Melanocyte of skin (primary cell): ENCODE measurements around the genes TUFT1, TDRKH and S100A8.

DNA sequence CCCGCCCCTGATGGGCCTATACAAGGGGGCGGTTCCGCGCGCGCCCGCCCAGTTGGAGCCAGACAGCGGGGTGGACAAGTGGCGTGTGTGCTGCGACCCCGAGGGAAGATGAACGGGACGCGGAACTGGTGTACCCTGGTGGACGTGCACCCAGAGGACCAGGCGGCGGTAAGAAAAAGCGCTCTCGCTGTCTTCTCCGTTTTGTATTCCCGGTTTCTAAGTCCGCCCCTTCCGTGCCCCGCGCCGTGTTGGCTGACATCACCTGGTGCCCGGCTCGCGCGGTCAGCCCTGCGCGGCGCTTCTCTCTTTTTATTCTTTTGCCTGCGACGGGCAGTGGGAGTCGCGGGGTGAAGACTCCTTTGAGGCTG, at the start of gene TUFT1:
TUFT1 (plus strand) TSS at position 51 of the 368 bp plus-strand sequence.
- CAGE, long polyA plus RNA, 2 experiments, result no peak in any of the 2 experiments

- CAGE, long polyA plus RNA, 2 experiments, result no peak in any of the 2 experiments
These were observed 28.7 kb downstream of the TUFT1 start for GRCh38 chr1:151568784-151569168.

DNA sequence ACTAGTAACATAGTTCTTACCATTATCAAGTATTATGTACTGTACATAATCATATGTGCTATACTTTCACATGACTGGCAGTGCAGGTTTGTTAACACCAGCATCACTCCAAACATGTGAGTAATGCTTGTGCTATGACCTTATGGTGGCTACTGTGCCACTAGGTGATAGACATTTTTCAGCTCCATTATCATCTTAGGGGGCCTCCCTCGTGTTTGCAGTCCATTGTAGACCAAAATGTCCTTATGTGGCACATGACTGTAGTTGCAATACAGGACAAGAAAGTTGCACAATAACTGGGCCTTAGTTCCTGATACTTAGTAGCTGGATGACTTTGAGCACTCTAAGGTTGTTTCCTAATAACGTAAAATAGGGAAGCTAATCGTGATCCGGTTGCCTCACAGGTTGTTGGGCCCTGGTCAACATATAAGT, 595 bp upstream of the SNX27 start:
- CAGE, long polyA plus RNA, 2 experiments, result no peak in any of the 2 experiments

DNA sequence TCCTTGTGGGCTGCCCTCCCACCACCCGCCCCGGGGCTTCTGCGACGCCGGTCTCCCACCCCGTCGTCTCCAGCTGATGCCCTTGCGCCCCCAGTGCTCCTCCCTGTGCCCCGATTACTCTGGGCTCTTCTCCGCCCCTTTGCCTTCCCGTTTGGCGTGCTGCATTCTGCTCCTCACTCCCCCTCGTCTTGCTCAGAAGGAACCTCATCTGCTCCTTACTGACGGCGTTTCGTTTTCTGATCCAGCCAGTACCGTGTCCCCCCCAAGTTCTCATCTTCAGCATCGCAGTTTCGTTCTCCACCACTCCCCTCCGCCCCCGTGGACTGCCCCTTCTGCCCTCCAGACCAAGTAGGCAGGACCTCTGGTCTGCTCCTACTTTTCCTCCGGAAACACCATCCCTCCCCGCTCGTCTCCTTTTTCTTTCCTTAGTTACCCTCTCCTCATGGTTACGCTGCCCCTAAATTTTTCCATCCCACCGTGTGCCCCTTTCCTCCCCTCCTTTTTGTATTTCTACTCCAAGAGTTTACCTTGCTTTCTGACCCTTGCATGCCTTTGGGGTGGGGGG, 896 bp downstream of the SNX27 start:
- CAGE, long polyA plus RNA, 2 experiments, result no peak in any of the 2 experiments

- CAGE, long polyA plus RNA, 2 experiments, result start-site peak on the minus strand in 1 of 2 experiments, at chr1:151790454-151790535 at its widest, 60 to 97 reads per replicate
These were observed at the start of gene TDRKH for GRCh38 chr1:151790322-151790612. Gene TDRKH (minus strand): TSS chr1:151790500.

DNA sequence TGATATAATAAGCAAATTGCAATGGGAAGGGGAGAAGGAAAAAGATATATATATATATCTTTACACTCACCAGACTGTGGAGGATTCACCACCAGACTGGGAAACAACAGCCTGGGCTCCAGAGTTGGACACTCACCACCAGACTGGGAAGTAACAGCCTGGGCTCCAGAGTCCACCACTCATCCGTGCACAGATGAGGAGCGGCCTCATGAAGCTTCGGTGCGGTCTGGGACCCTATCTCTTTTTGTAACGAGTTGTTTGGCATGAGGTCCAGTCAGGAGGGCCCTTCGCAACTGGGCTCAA, 40.3 kb downstream of the S100A10 start:
- CAGE, long polyA plus RNA, 2 experiments, result no peak in any of the 2 experiments

- CAGE, long polyA plus RNA, 2 experiments, result no peak in any of the 2 experiments
These were observed 13.3 kb downstream of the S100A10 start for GRCh38 chr1:151980066-151981070.

GRCh38 chr1:152028951-152029539, 7.8 kb downstream of the S100A11 start:
- CAGE, long polyA plus RNA, 2 experiments, result no peak in any of the 2 experiments

GRCh38 chr1:152048489-152049024, 11.8 kb upstream of the S100A11 start:
- CAGE, long polyA plus RNA, 2 experiments, result no peak in any of the 2 experiments

DNA sequence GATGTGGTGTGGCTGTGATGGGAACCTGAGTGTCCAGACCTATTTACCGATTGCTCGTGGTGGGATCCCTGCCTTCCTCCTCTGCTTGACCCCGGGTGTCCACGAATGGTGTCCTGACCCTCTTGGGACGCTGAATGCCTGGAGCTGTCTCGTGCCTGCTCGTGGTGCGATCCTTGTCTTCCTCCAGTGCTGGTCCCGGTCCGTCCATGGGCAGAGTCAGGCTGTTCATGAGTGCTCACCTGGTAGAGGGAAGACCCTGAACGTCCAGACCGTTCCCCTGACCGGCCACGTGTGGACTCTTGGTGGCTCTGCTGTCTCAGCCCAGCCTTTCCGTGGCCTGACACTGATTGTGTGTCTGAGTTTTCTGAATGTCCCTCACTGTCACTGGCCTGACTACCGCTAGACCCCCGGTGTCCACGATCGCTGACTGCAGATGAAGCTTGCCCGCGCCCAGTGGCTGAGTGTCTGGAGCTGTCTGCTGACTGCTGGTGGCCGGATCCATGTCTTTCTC, 11.8 kb downstream of the FLG start:
- CAGE, long polyA plus RNA, 2 experiments, result no peak in any of the 2 experiments

DNA sequence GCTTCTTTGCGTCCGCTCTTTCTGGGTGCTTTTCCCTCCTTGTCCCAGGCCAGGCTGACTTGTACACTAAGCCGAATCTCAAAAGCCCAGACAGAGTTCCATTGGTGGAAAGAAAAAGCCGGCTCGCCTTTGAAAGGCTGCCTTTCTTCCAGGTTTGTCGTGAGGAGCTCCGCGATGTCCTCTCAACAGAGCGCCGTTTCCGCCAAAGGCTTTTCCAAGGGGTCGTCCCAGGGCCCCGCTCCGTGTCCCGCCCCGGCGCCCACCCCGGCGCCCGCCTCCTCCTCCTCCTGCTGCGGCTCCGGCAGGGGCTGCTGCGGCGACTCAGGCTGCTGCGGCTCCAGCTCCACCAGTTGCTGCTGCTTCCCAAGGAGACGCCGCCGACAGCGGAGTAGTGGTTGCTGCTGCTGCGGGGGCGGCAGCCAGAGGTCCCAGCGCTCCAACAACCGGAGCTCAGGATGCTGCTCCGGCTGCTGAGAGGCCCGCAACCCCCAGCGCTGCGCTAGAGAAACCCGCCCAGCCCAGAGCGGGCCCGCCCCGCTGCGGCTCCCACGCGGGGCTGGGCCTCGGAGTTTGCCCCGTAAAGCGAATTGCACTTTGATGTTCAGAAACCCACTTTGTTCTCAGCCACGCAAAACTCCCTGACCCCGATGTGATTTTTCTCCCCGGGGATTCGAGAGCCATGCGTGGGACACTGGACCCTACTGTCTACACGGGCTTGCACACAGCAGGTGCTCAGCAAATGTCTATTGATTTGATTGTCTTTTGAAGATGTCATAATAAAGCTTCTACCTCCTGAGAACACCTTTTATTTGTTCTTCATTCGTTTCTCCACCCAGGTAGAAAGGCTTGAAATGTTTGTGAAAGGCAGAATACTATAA, 1.2 kb downstream of the CRCT1 start:
- CAGE, long polyA plus RNA, 2 experiments, result no peak in any of the 2 experiments

DNA sequence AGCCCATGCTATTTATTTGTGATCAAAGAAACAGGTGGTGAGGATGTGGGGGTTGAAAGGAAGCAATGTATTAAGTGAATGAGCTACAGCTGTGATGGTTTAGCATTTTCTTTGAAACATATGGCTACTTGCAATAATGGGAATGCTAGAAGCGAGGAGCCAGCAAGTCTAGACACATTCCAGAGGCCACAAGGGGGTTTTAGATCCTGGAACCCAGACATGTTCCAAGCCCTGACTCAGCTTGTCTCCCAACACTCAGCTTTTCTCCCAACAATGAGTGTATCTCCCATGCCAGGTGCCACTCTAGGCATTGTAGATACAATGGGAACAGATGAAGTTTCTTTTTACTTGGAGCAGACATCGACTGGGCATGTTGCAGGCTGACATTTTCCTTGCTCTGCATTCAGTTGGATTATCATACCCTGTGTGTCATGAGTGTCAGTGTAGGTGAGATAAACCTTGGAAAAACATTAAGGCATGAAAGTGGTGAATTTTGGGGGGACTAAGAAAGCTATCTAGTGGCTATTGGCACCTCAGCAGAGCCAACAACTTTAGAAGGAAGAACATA, 3.8 kb downstream of the LCE3A start:
- CAGE, long polyA plus RNA, 2 experiments, result no peak in any of the 2 experiments

DNA sequence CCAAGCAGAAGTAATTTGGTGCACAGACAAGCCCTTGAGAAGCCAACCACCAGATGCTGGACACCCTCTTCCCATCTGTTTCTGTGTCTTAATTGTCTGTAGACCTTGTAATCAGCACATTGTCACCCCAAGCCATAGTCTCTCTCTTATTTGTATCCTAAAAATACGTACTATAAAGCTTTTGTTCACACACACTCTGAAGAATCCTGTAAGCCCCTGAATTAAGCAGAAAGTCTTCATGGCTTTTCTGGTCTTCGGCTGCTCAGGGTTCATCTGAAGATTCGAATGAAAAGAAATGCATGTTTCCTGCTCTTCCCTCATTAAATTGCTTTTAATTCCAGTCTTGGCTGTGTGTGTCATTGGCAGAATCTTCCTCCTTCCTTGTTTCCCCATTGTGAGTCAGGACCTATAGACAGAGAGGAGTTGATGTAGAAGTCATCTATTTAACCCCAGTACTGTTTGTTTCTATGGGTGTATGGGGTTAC, 2.0 kb downstream of the SPRR3 start:
- CAGE, long polyA plus RNA, 2 experiments, result no peak in any of the 2 experiments

GRCh38 chr1:153032417-153033141, 1.6 kb downstream of the SPRR1B start:
- CAGE, long polyA plus RNA, 2 experiments, result no peak in any of the 2 experiments

GRCh38 chr1:153312519-153312826, 279 bp downstream of the PGLYRP3 start:
- CAGE, long polyA plus RNA, 2 experiments, result no peak in any of the 2 experiments

- CAGE, long polyA plus RNA, 2 experiments, result no peak in any of the 2 experiments
These were observed 870 bp downstream of the S100A8 start for GRCh38 chr1:153390055-153390350.

DNA sequence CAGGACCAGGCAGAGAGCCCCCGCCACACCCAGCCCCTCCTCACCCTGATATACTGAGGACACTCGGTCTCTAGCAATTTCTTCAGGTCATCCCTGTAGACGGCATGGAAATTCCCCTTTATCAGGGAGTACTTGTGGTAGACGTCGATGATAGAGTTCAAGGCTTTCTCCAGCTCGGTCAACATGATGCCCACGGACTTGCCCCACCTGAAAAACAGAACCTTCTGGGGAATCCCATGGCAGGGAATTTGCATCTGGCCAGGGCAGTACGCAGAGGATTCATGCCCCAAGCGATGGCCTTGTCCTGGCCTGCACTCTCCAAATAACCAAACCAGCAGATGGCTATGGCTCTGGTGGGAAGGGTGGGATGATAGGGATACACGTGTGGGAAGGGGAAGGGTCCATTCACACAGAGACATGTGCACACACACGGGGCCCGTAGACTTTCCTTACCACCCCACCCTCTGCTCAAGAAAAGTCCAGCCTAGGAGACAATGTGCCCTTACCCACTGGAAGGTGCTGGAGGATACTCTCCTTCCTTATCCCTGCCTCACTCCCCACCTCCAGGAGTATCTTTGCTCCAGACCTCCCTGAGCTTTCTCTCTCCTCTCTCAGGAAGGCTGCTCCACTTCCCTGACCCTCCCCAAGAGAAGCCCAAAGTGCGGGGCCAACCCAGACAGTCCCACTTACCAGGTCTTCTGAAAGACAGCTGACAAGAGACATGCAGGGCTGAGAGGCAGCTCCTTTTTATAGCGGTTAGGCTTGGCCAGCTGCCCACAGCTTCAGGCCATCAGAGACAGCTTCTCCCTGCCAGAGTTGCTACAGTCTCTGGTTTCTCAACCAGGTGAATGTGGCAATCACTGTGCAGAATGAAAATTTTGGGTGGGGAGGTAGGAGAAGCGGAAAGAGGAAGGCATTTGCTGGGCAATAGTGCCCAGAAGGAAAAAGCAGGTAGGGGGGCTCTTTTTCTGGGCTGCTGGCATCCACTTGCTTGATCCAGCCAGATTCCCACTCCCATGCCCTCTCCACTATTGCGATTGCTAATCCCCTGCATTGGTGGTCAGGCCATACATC, at the start of gene S100A8:
S100A8 (minus strand) TSS at position 723 of the 1,074 bp plus-strand sequence.
- CAGE, long polyA plus RNA, 2 experiments, result no peak in any of the 2 experiments

GRCh38 chr1:153393763-153394424, 3.0 kb upstream of the S100A8 start:
- CAGE, long polyA plus RNA, 2 experiments, result no peak in any of the 2 experiments

DNA sequence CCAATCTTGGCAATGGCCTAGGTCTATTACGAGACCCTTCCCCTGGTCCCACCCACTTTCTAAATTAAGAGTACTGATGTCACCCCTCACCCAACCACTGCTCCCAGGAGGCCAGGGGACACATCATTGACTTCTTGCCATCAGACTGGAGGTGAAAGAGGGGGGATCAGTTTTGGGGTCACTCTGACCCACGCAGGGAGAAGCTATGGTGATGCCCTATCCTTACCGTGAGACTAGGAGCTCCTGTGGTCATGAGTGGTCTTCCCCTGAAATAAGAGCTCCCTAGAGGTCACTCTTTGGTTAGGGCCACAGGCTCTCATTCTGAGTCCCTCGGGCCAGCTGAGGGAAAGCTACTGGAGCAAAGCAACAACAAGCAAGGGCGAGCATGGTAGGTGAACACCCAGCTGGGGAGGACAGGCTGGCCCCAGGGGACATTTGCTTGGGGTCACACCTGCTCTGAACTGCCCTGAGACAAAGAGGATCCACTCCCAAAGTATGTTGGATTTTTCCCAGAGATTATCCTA, 34.7 kb upstream of the S100A7 start:
- CAGE, long polyA plus RNA, 2 experiments, result no peak in any of the 2 experiments

DNA sequence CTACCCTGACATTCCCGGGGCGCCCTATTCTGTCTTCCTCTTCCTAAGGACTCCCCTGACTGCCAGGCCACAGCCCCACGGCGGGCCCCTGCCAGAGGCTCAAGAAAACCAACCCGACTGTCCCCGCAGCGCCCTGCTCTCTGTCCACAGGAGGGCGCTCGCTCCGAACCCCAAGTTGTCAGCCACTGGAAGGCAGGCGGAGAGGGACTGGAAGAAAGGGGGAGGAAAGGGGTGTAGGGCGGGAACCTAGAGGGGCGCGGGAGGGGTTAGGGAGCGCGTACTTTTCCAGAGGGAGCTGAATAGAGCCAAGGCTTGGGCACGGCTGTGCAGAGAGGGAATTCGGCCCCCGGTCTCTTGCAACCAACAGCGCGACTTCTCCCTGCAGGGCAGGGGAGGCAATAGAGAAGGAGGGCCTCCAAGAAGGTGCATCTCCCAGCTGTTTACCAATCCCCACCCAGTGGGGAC, 2.6 kb downstream of the S100A6 start:
- CAGE, long polyA plus RNA, 2 experiments, result no peak in any of the 2 experiments